Monocyte (primary cell): Measurements from ENCODE around the gene MRPL18.

- PRO-cap, 2 experiments, result no peak in any of the 2 experiments
These were observed 12.5 kb downstream of the RSPH3 start for GRCh38 chr6:158987460-158987954.

DNA sequence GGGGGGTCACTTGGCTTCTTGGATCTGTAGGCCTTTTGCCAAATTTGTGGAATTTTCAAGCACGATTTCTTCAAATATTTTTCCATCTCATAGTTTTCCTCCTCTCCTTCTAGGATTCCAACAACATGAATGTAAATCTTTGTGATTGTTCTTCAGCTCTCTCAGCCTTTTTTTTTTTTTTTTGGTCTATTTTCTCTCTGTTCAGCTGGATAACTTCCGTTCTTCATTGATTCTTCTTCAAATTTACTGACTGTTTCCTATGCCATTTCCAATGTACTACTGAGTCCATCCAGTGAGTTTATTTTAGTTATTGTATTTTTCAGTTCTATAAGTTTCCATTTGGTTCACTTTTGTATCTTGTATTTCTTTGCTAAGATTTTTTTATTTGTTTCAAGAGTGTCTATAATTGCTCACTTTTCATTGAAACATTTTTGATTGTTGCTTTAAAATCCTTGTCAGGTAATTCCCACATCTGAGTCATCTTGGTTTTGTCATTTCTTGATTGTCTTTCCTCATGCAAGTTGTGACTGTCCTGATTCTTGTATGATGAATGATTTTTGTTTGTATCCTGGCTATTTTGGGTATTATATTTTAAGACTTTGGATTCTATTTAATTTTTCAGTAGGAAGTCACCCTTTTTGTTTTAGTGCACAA, 9.2 kb downstream of the RSPH3 start:
- PRO-cap, 2 experiments, result no peak in any of the 2 experiments

DNA sequence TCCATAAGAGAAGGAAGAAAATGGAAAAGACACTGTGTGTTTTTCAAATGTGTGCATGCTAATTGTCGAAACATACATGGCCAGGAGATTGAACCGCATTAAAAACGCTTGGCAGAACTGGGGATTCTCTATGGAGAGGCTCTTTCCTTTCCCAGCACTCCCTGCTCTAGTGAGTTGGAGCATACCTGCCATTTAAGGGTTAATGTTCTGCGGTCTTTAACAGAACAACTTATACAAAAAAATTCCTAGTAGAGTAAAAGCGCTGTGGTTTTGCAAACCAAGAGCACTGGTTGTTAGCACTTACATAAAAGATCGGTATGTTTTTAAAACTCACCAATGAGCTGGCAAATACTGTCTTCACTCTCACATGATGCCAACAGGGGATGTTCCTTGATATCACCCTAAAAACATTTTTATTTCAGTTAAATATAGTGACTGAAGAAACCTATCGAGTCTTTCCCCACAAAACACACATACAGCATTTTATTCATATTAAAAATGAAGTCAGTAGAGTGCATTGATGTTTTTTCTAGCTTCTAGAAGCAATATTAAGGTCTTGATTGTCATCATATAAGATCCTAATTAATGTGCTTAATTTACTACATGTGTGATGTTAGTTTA, 1.4 kb downstream of the TAGAP start:
- PRO-cap, 2 experiments, result peak in 1 of 2 experiments; most common minus-strand start position 311 of the sequence (in 1)

DNA sequence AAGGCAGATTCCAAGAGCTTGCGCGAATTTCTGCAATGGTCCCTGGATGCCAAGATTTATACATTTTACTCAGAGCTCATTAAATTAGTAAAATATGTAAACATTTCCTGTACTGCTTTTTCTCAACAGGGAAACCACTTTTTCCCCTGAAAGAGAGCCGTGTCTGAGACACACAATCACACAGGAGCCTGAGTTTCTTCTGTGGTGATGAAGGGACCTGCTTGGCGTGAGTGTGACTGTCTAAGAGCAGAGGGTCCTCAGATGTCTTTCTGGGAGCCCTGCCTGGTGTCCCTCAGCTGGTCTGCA, 12.1 kb upstream of the TAGAP start:
- PRO-cap, 2 experiments, result no peak in any of the 2 experiments

- PRO-cap, 2 experiments, result no peak in any of the 2 experiments
These were observed 59.2 kb upstream of the TAGAP start for GRCh38 chr6:159103879-159104407.

DNA sequence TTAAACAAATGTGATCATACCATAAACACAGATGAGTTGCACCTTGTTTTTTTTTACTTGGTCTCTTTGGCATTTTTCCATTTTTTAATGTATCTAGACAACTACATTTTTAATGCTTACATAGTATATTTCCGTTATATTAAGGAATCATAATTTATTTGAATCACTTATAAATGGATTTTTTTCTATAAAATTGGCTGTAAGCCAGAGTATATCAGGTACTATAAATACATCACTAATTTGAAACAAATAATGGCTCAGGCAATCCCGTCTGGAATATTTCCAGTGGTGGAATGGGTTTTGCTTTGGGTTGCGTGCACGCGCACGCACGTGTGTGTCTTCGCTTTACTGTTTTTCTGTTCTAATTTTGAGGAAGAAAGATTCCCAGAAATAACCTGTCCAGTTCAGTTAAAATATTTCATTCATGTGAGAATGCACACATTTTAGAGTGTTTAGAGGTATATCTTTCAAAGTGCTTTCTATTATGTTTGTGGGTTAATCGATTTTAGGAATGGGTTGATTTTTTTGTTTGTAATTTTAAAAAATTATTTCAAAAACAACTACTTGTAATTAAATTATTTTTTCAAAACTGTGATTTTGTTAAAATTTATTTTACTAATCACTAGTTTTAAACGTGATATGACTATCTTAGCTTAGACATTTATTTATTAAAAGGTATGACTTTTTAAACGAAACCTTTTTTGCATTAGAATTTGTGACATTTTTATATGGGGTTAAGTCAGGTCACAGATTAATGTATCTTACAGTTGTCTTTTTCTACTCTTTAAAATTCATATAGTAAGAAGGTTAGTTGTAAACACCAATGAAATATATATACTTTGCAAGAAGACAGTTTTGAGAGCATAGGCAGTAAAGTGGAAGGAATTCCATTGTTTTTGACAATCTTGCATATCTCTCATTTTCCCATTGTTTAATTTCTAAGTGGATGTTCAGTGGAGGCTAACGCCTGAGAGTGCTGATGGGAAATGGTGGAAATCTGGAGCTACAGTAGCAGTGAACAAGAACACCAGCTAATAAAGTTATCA, 10.9 kb upstream of the ACAT2 start:
- PRO-cap, 2 experiments, result no peak in any of the 2 experiments

- PRO-cap, 2 experiments, result peak in 1 of 2 experiments; most common plus-strand start chr6:159752721 (in 1)
These were observed 9.1 kb upstream of the ACAT2 start for GRCh38 chr6:159752501-159753343.

GRCh38 chr6:159762162-159762654, 363 bp downstream of the ACAT2 start:
- PRO-cap, 2 experiments, result peak in 2 of 2 experiments; most common plus-strand start chr6:159762479 (in 1); most common minus-strand start chr6:159762292 (in 1)

DNA sequence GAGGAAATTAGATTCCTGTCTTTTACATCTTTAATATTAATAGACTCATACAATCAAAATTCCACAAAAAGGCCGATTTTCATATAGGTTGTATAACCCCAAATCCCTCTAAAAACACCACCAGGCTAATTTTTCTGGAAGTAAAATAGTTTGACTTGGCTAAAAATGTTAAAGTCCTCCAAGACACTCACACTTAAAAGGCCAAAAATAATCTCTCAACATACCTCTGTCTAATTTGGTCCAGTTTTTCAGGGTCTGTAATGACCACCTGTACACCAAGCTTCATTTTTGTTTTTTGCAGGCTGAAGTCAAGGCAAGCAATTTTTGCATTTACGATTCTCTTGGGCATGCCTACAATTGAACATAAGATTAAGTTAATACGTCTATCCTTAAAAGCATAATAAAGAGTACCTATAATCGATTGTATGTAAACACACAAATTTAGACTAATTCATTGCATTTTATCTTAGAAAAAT, 5.6 kb downstream of the TCP1 start:
- PRO-cap, 2 experiments, result no peak in any of the 2 experiments

GRCh38 chr6:159788752-159789335, 558 bp downstream of the TCP1 start:
- PRO-cap, 2 experiments, result peak in 2 of 2 experiments; most common plus-strand start chr6:159789254 (in 2); most common minus-strand start chr6:159788868 (in 1)

- PRO-cap, 2 experiments, result peak in 2 of 2 experiments; most common plus-strand start chr6:159790454 (in 1)
These were observed at the start of gene MRPL18 for GRCh38 chr6:159790381-159790651. Gene MRPL18, plus strand, starts transcription at chr6:159790467.

DNA sequence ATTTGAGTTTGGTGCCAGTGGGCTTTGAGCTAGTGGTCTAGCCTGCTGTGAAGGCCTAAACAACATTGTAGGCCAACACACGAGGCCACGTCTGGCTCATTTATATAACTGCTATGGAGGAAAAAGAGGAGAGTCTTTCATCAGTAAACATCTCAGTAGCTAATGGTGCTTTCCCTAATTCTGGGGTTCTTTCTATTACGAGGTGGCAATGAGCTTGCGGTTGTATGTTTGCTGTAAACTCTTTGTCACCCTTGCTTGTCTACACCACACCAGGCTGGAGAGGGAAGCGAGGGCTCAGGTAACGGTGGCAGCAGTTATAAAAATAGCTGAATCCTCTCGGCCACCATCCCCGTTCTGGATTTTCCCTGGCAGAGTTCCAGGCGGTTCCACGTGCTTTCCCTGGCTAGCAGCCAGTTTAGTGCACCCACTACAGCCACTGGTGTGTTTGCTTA, 39.0 kb downstream of the MAS1 start:
- PRO-cap, 2 experiments, result no peak in any of the 2 experiments

DNA sequence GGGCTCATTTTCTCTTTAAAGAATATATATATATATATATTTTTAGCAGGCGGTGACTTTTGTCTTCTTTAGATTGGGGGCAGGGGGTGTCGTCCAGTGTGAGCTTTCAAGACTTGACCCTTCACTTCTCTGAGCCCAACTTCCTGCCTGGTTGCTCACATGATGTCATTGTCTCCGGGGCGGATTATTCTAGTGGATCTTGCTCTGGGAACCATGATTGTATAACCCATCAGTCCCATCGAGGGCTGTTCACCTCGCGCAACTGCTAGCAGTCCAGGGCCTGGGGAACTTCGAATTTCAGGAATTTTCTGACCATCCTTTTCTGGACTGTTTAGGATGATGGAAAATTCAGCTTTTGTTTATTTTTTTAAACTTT, 1.0 kb downstream of the IGF2R start:
- PRO-cap, 2 experiments, result peak in 2 of 2 experiments; most common plus-strand start position 120 of the sequence (in 1); most common minus-strand start position 131 of the sequence (in 2)

- PRO-cap, 2 experiments, result peak in 2 of 2 experiments; most common plus-strand start chr6:159983950 (in 1); most common minus-strand start chr6:159983976 (in 2)
These were observed 15.0 kb downstream of the IGF2R start for GRCh38 chr6:159983774-159984422.

DNA sequence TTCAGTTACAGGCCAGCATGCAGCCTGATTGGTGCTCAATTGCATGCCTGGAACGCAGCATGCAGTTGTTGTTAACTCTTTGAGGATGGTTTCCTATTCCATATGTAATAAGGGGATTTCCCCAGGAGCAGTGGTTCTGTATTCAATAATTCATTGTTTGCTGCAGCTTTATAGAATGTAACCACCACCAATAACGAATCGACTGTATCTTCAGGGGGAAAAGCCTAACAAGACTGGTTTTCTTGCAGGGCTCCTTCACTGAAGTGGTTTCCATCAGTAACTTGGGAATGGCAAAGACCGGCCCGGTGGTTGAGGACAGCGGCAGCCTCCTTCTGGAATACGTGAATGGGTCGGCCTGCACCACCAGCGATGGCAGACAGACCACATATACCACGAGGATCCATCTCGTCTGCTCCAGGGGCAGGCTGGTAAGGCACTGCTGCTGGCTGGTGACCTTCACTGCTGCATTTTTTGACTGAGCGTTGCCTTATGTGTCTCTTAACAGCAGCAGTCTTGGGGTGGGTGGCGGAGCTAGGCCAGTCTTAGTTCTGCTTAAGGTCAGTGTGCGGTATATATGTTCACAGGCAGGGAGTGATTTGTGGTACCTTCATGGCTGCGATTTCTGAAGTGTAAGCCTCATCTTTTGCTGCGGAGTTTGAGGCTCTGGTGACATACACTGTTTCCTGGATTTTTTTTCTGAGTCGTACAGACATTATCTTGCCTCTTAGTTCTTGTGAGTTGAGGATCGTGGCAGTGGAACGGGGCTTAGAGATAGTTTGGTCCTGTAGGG, 71.2 kb upstream of the SLC22A1 start:
- PRO-cap, 2 experiments, result no peak in any of the 2 experiments

- PRO-cap, 2 experiments, result no peak in any of the 2 experiments
These were observed 57.6 kb upstream of the SLC22A1 start for GRCh38 chr6:160063807-160064607.

GRCh38 chr6:160083814-160084501, 37.7 kb upstream of the SLC22A1 start:
- PRO-cap, 2 experiments, result no peak in any of the 2 experiments

DNA sequence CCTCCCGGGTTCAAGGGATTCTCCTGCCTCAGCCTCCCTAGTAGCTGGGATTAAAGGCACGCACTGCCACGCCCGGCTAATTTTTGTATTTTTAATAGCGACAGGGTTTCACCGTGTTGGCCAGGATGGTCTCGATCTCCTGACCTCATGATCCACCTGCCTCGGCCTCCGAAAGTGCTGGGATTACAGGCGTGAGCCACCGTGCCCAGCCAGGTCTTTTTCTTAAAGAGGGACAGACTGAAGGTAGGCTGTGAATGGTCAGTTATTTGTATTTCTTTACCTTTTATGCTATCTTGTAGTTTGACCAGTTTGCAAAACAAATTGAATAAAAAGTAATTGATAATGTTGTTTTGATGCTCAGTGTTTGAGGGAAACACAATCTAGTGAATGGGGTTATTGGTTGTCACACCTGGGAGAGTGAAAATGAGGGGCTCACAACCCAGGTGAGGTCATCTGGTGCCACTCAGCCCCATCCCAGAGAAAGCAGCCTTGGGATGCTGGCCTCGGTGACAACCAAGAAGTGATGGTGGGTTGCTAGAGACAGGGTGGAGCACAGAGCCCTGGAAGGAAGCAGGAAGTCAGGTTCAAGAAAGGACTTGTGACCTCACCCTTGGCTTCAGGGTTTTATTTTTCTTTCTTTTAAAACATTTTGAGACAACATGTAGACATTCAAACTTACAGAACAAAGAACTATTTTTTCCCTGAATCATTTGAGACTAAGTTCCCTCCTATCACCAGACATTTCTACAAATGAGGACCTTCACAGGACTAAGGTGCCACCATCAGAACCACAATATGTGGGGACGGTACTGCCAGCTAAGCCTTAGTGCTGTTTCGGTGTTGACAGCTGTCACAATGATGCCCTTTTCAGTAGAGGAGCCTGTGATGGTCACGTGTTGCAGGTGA, 12.6 kb upstream of the SLC22A1 start:
- PRO-cap, 2 experiments, result no peak in any of the 2 experiments

DNA sequence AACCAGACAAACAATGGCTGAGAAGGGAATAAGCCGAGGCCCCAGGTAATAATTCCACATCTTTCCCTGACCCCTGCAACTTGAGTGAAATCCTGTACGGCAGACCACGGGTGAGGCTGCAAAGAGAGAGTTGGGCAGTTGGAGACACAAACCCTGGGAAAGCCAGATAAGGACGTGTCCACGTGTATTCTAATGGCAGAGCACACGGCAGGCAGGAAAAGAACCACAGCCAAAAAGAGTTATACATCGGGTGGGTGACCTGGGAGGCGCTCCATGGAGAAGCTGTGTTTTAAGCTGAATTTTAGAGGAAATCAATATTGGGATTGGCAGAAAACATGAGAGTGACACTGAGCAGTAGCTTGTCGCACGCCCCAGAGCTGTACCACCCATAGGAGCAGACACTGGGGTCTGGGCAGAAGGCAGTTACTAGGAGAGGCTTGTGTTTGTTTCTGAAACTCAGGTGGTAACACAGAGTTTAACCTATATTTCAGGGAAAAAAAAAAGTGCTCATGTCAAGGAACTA, 6.3 kb downstream of the SLC22A1 start:
- PRO-cap, 2 experiments, result no peak in any of the 2 experiments

DNA sequence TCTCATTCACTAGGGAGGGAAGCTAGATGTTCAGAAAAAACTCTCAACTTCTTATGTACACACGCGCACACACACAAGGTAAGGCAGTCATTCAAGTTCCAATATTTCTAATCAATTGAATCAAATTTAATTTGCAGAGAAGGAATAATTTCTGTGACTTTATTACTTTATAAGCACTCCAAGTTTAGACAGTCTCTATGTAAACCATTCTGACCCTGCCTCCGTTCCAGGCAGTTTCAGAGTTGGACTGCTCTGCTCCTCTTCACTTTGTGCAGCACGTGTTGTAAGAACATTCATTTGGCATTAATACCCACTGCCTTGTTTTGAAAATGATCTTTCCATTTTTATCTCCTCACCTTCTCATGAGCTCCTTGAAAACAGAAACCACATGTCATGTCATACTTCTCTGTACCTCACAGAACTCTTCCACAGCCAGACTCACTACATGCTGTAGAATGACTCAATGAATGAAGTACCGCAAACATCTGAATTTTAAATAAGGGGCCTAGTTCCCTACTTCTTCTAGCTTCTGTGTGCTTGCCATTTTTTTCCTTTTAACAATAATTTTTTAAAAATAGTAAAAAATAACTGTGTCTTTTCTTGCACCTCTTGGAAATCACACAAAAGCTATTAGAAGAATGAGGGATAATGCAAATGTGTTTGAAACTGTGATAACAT, 25.6 kb downstream of the SLC22A1 start:
- PRO-cap, 2 experiments, result no peak in any of the 2 experiments